Hair follicle dermal papilla cell (primary cell): ENCODE data around the genes ALDH1A1 and PCSK5.

GRCh38 chr9:71767458-71768027 is 770 bp downstream of the CEMIP2 start:
- CAGE, long polyA plus RNA = no peak

- CAGE, long polyA plus RNA = no peak
Measured at GRCh38 chr9:71901466-71902379, 9.3 kb downstream of the ABHD17B start.

- CAGE, long polyA plus RNA = no peak
Measured at GRCh38 chr9:72042398-72042993, 17.9 kb downstream of the C9orf57 start.

- CAGE, long polyA plus RNA = no peak
Measured at GRCh38 chr9:72168873-72169572, 19.8 kb downstream of the GDA start.

- CAGE, long polyA plus RNA = no peak
Measured at GRCh38 chr9:72304798-72305691, 60.0 kb downstream of the ZFAND5 start.

GRCh38 chr9:72355764-72356629 is 9.0 kb downstream of the ZFAND5 start:
- CAGE, long polyA plus RNA = no peak

GRCh38 chr9:72577066-72578165 is 56.0 kb downstream of the TMC1 start:
- CAGE, long polyA plus RNA = no peak

DNA sequence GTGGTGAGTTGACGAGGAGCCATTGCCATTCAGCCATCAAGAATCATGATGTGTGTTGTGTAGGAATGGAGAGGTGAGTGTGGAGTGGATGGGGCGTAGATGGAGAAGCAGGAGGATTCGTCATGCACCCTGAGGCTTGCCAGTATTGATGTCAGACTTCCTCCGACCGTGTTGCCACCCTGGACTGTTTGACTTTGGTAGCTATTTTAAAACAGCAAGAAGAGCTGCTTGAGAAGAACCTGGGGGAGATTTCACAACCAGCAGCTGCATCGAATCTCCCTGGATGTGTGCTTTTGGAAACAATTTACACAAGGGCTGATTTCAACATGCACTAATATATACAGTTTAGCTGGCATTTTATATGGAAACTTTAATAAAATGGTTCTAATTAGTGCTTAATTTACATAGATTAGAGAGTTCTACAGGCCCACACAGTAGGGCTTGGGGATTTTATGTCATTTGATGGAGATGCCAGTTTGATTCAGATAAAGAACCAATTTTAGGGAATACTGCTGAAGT is 64.4 kb downstream of the TMC1 start:
- CAGE, long polyA plus RNA = no peak

DNA sequence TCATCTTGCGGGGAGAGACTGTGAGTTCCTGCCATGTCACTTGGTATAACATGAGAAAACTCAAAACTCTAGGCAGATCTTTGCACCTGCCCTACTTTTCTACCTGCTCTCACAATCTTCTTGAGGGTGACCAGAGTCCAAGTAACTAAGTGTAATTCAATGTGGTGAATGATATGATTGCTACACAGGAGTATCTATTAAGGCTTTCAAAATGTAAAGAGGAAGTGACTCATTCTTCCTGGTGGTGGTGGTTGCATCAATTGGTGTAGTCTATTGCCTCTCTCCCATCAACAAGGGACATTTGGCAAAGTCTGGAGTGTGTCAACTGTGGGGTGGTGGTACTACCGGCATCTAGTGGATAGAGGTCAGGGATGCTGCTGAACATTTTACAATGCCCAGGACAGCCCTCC is 65.3 kb downstream of the TMC1 start:
- CAGE, long polyA plus RNA = no peak

GRCh38 chr9:72949093-72949362 is 3.8 kb downstream of the ALDH1A1 start:
- CAGE, long polyA plus RNA = no peak

DNA sequence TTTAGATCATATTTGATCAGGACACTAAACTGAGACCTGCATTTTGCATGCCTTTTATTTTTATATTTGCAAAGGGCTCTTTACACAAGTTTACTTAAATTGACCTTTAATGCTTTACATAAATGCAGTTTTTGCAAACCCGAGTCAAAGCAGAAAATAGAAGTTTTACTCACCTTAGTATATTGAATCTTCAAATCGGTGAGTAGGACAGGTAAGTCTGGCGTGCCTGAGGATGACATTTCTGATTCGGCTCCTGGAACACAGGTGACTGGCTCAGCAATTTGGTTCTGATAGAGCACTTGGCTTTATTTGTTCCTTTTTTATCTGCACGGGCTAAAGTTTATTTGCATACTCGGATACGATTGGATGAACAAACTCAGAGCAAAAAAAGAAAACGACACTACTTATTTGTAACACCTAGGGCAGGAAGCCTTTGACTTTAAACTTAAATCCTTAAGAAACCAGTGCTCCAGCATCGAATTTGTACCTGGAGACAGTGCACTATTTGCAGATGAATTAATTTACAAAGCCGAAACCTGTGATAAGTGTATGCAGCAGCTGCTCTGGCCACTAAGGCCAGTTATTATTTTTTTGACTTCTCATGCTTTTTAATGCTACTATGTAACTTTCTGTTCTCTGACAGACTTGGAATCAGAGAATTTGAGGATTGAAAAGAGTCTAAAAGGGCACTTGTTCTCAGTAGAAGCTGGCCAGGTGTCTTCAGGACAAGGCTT is at the start of gene ALDH1A1:
Gene ALDH1A1 (minus strand): TSS at position 292 of the 734 bp plus-strand sequence.
- CAGE, long polyA plus RNA = no peak

DNA sequence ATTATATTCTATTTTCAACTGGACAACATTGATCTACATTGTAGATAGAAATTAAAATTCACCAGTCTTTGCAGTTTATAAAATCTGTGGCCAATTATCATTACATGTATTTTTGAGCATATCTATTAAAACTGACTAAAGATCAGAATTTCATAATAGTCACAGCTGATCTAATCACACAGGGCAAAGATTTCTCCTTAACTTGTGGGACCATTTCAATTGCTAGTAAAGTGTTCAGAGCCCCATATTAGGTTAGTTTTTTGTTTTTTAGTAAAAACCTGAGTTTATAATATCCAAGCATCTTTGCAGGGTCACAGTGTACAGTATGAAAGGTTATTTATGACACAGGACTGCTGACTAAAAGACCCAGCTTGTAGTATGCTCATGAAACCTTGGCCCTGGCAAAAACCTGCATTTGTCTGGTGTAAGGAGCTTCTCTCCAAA is 37.5 kb upstream of the ALDH1A1 start:
- CAGE, long polyA plus RNA = no peak

DNA sequence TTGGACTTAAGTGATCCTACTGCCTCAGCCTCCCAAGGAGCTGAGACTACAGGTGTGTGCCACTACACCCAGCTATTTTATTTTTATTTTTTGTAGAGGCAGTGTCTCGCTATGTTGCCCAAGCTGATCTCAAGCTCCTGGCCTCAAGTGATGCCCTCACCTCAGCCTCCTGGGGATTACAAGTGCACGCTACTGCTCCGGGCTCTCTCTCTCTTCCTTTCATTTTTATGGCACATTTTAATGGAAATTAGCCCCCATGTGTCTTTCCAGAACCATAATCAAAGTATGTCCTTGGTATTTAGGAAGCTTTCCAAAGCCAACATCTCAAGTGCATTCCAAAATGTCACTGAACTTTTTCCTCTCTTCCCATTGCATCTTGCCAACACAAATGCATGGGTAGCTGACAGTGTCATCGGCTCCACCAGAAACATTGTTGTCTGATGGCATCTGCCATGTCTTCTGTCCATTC is 90.6 kb upstream of the ANXA1 start:
- CAGE, long polyA plus RNA = no peak

- CAGE, long polyA plus RNA = no peak
Measured at GRCh38 chr9:73596799-73597369, 445.2 kb downstream of the ANXA1 start.

- CAGE, long polyA plus RNA = no peak
Measured at GRCh38 chr9:74497987-74498490, 904 bp downstream of the RORB start.

GRCh38 chr9:74500419-74501036 is 3.4 kb downstream of the RORB start:
- CAGE, long polyA plus RNA = no peak

- CAGE, long polyA plus RNA = no peak
Measured at GRCh38 chr9:75026853-75027219, 1.3 kb downstream of the CARNMT1 start.

DNA sequence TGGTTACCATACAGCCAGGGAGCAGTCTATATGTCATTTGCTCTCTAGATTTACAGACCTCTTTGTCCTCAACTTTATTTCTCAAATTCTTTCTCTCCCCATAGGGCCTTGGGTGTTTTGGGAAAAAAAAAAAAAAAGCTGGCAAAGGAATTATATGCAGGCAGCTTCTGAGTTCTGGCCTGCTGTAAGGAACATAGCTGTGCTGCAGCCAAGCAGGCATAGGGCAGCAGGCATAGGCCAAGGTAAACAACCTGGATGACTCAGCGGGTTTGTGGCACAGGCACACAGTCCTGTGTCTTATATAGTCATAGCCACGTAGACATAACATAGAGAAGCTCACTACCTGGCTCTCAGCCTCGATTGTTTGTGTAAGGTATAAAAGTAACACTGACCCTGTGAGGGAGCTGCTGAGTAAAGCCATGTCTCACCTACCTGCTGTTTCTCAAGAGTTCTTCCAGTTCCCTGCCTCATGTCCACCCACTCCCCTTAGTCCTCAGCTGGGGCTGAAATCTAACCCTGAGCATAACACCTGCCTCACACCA is 141.6 kb downstream of the OSTF1 start:
- CAGE, long polyA plus RNA = no peak

DNA sequence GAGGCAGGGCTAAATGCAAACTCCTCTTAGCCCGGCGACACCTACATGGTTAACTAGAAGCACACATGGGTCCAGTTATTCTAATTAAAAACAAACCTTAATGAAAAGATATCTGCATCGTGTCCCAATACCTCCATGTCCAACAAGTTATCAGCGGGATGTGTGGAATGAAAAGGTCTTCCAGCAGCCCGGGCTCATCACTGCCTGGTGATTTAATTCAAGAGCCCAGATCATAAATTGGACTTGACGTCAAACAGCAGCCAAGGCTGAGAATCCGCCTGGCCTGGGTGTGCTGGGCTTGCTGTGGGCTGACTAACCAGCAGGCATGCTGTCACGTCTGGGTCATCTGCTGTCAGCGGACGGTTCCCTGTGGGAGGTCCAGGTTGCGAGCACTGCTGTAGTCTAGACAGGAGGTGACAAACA is 289.6 kb downstream of the OSTF1 start:
- CAGE, long polyA plus RNA = no peak

GRCh38 chr9:75890404-75890774 is at the start of gene PCSK5:
Gene PCSK5, plus strand, starts transcription at chr9:75890673.
- CAGE, long polyA plus RNA = no peak